Left common carotid artery plus branches (tissue), 1 donor: Measurements from ENCODE around the genes GARIN3 and CLINT1.

DNA sequence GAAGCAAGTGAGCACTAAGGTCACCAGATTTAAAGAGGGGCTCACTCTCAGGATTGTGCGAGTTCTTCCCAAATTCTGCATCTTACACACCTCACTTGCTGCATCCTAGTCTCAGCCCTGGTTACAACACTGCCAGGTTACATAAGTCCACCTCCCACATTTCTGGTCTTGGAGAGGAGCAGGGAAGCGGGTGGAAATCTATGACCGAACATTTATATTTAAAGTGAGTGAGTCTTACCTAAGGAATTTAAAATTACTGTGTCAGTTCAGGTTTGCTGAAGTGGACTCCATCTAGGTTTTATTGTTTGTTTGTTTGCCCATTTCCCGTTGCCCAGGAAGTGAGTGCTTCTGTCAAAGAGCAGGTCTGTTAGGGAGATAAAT lies 179.4 kb downstream of the KIF4B start:
- PRO-cap, result no peak

DNA sequence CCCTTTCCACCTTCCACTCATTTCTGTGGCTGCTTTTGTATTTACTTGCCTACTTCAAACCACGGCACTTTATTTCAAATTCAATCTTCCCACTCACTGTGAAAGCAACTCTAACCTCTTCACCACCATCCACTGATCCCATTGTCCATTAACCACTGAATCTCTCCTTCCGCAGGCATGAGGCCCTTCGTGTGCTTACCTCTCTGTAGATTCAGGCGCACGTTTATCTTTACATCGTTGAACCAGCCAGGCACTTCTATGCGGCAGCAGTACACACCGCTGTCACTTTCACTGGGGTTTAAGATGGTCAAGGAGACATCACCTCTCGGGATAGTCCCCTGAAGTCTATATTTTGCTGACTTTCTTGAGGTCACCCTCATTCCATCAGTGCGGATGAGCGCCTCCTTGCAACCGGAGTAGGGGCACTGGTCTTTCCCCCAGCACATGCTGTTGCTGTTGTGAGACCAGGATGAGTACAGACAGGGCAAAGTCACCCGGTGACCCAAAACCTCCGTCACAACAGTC lies 8.7 kb downstream of the TIMD4 start:
- PRO-cap, result no peak

- PRO-cap, result no peak
Observed at GRCh38 chr5:156972164-156972726, 9.2 kb upstream of the TIMD4 start.

DNA sequence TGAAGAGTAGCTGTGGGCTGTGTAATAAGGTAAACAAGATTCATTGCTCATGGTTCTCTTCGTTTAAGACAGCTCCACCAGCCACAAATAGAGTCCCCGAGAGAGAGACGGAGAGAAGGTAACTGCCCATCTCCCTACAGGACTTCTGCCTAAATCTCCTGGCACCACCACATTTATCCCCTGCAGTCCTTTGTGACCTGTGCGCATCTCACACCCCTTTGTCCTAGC lies at the start of gene GARIN3:
Gene GARIN3, minus strand, starts transcription at position 147 of the 228 bp plus-strand sequence.
- PRO-cap, result no peak

DNA sequence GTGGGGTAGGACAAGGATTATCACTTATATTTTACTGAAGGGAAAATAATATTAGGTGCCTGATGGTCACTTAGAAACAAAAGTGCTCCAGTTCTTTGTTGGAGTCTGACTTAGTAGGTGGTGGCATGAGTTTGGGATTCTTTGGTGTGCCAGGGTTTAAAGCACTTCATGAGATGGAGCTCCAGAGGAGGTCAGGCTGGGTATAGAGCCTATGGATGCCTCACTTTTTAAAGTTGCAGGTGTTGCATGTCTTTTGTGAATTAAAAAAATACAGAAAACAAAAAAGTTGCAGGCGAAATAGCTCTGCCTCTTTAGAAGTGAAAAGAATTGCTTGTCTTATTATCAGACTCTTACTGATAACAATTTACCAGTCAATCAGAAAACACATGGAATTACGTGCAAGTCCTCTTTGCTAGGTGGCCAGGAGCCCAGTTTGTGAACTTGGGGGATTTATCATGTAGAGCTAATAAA lies 1.6 kb downstream of the ITK start:
- PRO-cap, result no peak

DNA sequence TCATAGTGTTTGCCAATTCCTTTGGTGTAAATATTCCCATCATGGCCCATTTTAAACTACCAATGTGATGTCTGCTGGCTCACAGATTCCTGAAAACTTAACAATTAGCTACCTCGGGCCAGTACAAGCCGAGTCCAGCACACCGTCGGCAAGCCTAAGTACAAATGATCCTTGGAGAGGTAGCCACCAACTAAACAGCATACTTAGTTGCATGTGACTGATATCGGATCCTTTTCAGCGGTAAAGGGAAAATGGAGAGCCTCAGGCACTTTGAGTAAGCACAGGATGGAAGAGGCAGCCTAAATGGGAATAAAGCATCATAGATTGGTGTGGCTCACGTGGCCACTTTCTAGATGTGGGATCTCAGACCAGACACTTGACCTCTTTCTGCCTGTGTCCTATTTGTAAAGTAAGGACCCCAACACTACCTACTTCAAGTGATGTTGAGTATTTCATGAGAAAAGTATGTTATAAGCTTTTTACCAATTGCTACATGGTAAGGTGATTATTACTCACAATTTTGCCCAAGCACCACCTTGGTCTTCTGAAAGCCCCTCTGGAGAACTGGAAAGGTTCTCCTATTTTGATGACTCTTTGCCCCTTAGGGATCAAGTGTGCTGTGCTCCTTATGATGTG lies 3.7 kb downstream of the ITK start:
- PRO-cap, result no peak

DNA sequence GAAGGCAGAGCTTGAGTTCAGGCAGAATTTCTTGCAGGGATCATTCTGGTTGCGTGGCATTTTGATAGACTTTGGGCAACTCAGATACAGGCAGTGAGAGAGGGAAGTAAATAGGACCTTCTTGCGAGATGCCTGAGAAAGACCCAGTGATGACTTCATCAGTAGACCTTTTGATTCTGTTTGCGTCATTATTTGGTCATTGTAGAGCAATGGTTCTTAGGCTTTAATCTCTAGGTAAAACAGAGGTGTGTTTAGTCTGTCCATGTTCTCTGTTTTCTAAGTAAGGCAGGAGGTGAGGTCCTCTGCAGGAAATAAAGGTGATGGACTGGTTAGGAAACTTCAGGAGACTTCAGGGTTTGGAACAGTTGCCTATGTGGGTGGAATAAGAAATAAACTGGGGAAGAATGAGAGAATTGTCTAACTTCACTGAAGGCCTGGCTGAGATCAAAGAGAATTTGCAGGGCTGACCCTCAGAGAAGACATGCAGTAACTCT lies 4.1 kb downstream of the CYFIP2 start:
- PRO-cap, result no peak

GRCh38 chr5:157311311-157312048 lies 34.0 kb downstream of the FNDC9 start:
- PRO-cap, result no peak

DNA sequence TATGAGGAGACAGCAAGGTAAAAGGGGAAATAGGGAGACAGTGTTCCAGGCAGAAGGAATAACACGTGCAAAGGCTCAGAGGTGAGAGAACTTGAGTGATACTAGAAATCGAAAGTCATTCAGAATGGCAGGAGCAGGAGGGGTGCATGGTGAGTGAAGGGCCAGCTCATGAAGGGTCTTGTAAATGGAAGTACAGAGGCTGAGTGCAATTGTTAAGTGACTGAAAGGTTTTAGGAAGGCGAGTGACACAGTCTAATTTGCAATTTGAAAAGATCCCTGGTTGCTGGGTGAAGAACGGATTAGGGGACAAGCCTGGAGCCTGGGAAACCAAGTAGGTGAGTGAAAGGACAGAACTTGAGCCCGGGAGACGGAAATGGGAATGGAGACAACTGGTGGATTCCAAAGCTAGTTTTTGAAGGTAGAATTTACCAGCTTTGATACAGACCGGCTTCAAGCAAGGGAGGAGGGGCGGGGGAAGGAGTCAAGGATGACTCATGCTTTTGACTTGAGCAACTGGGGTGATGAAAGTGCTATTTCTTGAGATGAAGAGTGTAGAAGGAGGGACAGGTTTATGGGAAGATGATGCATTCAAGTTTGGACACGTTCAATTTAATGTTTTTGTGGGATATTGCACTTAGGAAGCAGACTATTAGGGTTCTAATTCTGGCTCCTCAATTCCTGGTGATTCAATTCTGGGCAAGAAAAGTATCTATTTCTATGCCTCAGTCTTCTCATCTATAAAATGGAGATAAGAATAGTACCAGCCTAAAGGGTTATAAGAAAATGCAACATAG lies 4.3 kb downstream of the NIPAL4 start:
- PRO-cap, result no peak

GRCh38 chr5:157513428-157514036 lies 53.5 kb downstream of the NIPAL4 start:
- PRO-cap, result no peak

DNA sequence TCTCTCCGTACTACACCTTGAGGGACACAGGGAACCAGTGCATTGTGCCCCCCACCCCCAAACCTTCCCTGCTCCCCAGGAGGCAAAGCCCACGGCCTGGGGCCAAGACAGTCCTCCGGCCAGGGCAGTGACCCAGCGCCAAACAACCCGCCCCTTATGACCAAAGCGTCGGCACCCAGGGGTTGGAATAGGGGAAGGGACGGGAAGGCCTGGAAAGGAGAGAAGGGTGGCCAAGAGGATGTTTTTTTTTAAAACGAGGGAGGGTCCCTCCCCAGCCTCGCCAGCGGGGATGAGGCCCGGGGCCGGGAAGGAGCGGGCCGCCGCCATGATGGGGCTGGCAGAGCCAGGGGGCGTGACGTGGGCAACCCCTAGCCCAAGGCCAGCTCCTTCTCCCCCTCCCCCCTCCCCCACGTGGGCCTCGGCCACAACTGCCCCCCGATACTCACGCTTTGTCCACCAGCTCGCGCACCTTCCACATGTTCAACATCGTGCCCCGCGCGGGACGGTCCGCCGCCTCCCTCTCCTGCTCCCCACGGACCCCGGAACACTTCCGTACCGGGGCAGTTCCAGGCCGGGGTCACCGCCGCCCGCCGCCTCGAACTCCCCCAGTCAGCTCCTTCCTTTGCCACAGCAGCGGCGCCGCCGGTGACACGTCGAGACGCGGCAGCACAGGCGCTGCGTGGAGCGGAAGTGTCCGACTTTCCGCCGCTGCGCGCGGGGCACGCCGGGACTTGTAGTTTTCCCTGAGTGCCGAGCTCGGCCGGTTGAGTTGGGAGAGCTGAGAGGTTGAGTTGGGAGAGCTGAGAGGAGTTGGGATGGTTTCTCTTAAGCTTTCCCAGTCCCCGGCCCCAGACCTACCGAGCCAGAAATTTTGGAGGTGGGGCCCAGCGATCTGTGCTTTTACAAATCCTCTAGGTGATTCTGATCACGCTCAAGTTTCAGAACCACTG lies at the start of gene CLINT1:
Gene CLINT1, minus strand, starts transcription at position 662 of the 950 bp plus-strand sequence.
- PRO-cap, result bidirectional peak, plus-strand start at position 746 of the sequence, minus-strand start at position 644 of the sequence

GRCh38 chr5:158421436-158421778 lies 562.5 kb upstream of the CLINT1 start:
- PRO-cap, result no peak

DNA sequence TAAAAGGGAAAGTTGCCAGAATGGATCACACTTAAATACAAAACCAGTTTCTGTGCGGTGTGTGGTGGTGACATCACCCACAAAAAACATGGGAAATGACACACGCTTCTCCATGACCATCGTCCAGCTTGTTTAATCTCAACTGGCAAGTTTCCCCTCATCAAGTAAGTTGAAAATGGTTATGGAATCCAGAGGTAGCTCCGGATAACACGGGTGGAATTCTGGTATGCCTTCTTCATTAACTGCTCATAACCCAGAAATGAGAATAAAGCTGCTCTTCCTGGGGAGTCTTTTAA lies 351.6 kb downstream of the EBF1 start:
- PRO-cap, result no peak

- PRO-cap, result no peak
Observed at GRCh38 chr5:158812074-158812984, 287.4 kb downstream of the EBF1 start.

DNA sequence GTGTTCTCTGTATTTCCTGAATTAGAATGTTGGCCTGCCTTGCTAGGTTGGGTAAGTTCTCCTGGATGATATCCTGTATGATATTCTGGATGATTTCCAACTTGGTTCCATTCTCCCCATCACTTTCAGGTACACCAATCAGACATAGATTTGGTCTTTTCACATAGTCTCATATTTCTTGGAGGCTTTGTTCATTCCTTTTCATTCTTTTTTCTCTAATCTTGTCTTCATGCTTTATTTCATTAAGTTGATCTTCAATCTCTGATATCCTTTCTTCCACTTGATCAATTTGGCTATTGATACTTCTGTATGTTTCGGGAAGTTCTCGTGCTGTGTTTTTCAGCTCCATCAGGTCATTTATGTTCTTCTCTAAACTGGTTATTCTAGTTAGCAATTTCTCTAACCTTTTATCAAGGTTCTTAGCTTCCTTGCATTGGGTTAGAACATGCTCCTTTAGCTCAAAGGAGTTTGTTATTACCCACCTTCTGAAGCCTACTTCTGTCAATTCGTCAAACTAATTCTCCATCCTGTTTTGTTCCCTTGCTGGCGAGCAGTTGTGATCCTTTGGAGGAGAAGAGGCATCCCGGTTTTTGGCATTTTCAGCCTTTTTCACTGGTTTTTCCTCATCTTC lies 153.9 kb downstream of the EBF1 start:
- PRO-cap, result no peak

- PRO-cap, result no peak
Observed at GRCh38 chr5:159017496-159018566, 81.9 kb downstream of the EBF1 start.

- PRO-cap, result no peak
Observed at GRCh38 chr5:159119868-159120171, 20.1 kb upstream of the EBF1 start.

DNA sequence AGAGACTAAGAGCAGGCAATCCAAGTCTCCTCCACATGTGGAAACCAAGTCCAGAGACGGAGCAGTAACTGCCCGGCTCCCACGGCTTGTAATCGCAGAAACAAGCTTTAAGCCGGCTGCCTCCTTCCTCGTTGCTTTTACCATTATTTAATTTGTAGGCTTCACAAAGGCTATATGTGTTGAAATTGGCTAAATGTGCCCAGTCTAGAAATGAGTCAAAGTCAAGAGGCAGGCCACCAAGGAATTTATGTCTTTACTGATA lies 33.3 kb upstream of the EBF1 start:
- PRO-cap, result no peak

DNA sequence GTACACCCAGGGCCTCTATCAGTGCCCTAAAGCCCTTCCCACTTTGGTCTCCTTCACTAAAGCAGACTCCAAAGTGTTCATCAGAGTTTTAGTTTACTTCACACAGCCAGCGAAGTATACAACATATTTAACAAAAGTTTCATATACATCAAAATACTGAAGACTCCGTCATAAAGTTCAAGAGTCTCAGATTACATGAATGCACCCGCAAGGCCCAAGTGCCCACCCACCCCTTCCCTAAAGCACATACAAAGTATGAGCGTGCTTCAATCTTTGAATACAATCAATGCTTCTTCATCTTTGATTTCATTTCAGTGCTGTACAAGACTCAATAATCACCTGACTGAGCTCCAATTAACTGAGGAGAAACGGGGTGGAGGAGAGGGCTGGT lies 51.5 kb downstream of the RNF145 start:
- PRO-cap, result no peak

- PRO-cap, result no peak
Observed at GRCh38 chr5:159186254-159186857, 23.0 kb downstream of the RNF145 start.